ReNcell CX (cell line): ENCODE data around the gene TCF25.

GRCh38 chr16:89695667-89696076 lies 5.8 kb downstream of the SPATA2L start:
- PRO-cap, result no peak

DNA sequence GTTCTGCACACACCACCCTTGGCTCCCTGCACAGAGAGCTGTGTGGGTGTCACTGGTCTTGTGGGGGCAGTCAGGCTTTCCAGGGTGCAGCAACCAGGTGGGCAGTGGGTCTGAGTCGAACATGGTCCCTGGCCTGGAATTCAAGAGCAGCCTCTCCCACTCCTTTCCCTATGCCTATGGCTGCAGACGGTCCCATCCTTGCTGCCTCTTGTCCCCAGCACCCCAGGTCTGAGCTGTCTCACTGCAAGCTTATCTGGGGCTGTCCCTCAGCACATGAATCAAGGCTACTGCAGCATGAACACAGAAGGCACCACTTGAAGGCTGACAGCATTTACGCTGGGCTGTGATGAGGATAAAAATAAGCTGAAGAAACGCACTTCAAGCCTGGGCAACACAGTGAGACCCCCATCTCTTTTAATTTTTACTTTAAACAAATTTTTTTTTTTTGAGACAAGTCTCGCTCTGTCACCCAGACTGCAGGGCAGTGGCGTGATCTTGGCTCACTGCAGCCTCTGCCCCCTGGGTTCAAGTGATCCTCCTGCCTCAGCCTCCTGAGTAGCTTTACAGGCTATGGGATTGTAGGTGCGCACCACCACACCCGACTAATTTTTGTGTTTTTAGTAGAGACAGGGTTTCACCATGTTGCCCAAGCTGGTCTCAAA lies 20.3 kb downstream of the ZNF276 start:
- PRO-cap, result no peak

DNA sequence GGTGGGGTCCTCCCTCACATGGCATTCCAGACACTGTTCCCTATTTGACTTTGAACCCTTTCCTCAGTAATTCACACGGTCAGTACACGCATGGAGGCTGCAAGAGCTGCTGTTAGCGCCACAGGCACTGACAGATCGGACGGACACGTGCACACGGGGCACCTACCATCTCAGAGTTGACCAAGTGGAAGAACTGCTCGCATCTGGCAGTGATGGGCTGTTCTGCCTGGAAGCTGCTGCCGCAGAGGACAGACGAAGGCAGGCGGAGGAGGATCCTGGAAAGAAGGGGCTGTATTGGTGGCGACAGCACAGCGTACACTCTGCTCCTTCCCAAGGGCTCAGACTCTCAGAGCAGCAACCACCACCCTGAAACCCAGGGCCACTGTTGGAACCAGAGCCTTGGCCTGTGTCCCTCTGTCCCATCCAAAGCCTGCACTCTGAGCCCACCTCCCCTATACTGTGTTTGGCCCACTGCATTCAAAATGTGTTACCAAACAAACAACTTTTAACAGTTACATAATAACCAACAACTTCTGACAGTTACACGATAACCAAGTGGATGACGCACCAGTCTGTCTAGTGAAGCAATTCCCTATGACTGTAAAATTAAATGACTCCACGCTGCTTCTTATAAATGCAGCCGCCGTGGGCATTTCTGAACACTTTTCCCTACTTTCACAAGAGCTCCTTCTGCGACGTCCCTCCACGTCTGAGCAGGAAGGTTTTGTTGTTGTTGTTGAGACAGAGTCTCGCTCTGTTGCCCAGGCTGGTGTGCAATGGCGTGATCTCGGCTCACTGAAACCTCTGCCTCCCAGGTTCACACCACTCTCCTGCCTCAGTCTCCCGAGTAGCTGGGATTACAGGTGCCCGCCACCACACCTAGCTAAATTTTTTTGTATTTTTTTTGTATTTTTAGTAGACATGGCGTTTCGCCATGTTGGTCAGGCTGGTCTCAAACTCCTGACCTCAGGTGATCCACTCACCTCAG lies 27.4 kb downstream of the ZNF276 start:
- PRO-cap, result no peak

DNA sequence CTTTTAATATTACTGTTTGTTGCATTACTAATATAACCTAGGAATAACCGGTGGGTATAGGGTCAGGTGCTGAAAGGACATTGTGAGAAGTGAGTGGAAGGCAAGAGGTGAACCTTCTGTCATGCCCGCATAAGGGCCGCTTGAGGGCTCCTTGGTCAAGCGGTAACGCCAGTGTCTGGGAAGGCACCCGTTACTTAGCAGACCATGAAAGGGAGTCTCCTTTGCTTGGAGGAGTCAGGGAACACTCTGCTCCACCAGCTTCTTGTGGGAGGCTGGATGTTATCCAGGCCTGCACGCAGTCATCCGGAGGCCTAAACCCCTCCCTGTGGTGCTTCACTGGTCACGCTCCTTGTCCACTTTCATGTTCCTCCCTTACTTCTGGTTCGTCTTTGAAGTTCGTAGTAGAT lies 2.4 kb upstream of the FANCA start:
- PRO-cap, result no peak

DNA sequence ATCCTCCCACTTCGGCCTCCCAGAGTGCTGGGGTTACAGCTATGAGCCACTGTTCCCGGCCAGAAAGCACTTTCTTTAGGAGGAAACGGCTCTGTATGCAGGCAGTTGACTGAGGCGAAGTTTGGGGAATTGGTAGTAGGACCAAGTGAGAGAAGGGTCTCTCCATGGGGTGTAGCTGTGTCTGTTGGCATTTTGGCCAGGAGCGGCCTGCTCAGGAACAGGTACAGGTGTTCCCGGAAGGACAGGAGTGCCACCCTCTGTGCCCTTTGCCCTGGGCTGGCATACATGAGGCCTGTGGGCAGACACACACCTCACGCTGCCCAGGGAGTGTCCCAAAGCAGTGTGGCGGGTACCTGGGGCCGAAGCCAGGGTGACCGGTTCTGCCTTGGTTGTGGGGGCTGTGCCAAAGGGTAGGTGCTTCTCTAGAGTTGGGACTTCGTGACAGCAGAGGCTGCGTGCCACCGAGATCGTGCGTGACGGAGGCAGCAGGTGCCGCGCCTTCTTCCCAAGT lies 20.1 kb upstream of the TCF25 start:
- PRO-cap, result no peak

GRCh38 chr16:89873405-89874133 lies at the start of gene TCF25:
TCF25 (plus strand) TSS chr16:89873592.
- PRO-cap, result bidirectional peak, plus-strand start at chr16:89873651, minus-strand start at chr16:89873453; bidirectional peak, plus-strand start at chr16:89873808, minus-strand start at chr16:89873855; unidirectional peak, minus-strand start at chr16:89873882

DNA sequence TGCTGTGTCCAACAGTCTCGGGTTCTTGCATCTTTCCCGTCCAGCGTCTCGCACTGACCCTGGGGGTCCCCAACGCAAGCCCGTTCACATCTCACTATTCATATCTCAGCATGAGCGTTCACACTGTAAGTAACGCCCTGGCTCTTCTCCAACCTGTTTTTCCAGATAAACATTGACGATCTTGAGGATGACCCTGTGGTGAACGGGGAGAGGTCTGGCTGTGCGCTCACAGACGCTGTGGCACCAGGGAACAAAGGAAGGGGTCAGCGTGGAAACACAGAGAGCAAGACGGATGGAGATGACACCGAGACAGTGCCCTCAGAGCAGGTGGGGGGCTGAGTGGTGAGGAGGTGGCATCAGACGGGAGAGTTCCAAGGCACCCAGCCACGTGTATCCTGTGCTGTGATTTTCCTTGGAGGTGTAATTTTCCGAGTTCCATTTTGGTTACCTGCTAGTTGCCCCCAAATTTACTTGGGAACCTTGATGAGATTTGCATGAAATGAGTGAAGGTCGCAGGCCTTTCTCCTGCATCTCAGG lies 9.9 kb downstream of the TCF25 start:
- PRO-cap, result no peak

- PRO-cap, result no peak
These were observed 17.6 kb downstream of the TCF25 start for GRCh38 chr16:89890740-89891559.

DNA sequence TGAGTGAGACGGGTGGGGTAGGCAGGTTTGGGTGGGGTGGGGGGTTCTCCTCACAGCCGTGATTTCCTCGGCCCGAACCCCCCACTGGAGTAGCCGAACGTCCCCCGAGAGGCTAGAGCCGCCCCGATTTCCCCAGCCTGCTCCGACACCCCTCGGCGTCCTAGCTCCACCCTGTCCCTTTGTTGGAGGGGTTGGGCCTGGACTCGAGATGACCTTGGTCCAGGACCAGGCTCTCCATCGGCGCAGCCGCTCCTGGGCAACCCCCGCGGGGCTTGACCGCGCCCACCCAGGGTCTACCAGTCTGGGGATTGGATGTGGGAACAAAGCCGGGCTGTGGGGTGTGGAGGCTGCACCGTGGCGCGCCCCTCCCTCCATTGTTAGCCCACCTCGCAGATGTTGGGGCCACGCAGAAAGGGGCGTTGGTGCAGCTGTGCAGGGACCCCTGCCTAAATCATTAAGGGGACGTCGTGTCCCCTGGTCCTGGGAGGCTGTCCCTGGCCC lies 727 bp downstream of the TUBB3 start:
- PRO-cap, result no peak

GRCh38 chr16:89973851-89974215 lies 25.3 kb downstream of the DEF8 start:
- PRO-cap, result no peak

DNA sequence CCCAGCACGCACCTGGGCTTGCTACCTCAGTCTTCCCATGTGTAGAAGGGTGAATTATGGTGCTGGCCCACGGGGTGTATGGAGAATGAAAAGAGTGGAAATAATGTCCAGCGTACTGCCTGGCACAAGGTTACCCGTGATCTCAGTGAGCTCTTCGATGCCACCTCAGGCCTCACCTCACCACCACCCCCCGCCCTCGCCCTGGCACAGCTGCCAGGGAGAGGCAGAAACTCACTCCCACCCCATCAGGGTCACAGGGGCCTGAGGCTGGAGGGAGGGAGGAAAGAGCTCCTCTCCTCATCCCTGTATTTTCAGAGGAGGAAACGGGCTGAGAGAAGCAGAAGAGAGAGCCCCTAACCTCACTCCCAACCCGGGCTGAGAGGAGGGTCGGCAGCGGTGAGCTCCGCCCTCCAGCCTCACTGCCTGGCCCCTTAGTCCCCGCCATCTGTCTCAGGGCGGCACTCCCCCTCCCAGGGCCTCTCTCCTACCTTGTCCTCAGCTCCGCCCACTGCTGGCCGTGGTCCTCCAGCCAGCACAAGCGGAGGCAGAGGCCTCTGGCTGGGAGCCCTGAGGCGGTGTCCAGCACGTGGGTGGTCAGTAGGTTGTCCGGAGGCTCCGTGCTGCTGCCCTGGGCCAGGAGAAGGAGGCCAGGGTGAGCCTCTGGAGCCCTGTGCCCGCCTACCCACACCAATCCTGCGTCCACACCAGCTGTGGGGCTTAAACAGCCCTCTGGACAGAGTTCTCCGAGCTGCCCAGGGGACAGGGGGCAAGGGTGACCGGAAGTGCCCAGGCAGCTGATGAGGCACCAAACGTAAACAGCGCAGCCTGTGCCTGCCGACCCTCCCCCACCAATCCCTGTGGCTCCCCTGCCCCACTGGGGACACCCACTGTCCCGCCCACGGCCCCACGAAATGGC lies 24.2 kb downstream of the GAS8 start:
- PRO-cap, result bidirectional peak, plus-strand start at position 541 of the sequence, minus-strand start at position 441 of the sequence

DNA sequence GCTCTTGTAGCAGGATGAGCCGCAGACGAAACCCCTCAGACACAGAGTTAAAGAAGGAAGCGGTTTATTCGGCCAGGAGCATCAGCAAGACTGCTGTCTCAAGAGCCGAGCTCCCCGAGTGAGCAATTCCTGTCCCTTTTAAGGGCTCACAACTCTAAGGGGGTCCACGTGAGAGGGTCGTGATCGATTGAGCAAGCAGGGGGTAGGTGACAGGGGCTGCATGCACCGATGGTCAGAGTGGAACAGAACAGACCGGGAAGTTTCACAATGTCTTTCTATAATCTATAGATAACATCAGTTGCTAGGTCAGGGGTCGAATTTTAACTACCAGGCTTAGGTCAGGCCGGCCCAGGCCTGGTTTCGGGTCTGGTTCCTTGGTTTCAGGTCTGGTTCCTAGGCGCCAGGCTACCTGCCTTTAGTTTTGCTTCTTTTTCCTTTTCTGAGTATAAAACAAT lies 20.6 kb downstream of the PRDM7 start:
- PRO-cap, result no peak

GRCh38 chr16:90057457-90058178 lies 19.5 kb downstream of the PRDM7 start:
- PRO-cap, result no peak

- PRO-cap, result no peak
These were observed 91.2 kb upstream of the PRDM7 start for GRCh38 chr16:90168375-90168720.